Peritoneum (tissue), 1 donor: ENCODE results near the genes RMDN3, PPP1R14D and PLA2G4B.

DNA sequence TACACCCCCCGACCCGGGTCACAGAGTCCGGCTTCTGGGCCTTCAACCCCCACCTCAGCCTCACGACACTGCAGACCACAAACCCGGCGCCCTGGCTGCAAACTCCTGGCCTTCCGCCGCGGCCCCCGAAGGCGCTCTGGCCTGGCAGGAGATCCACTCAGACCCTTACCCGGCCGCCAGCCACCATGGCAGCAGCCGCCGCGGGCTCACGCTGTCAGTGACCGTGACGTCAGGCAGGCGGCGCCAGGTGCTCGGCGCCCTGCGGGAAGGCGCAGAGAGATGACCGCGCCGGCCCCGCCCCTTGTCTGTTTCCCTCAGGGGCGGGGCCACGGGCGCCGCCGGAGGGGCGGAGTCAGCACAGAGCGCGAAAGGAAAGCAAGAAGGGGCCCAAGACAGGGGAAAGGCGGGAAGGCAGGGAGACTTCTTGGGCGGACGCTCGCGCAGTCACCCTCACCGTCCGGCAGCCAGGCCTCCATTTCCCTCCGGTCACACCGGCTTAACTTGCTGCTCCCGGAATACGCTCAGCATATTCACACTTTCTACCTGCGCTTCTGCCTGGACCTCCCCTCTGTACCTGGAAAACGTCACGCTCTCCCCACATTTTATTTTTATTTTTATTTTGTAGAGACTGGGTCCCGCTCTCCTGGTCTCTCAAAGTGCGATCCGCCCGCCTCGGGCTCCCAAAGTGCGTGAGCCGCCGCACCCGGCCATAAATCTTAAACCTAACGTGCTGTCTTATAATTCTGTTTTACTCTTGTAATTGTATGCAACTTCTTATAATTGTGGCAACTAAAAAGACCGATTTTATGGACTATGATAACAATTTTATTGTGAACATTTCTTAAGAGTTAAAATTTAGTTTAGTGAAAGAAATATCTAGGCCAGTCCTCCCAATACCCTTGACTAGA lies at the start of gene RMDN3:
RMDN3 (minus strand) TSS at position 225 of the 908 bp plus-strand sequence.
- PRO-cap: bidirectional peak, plus-strand start at position 395 of the sequence, minus-strand start at position 219 of the sequence

DNA sequence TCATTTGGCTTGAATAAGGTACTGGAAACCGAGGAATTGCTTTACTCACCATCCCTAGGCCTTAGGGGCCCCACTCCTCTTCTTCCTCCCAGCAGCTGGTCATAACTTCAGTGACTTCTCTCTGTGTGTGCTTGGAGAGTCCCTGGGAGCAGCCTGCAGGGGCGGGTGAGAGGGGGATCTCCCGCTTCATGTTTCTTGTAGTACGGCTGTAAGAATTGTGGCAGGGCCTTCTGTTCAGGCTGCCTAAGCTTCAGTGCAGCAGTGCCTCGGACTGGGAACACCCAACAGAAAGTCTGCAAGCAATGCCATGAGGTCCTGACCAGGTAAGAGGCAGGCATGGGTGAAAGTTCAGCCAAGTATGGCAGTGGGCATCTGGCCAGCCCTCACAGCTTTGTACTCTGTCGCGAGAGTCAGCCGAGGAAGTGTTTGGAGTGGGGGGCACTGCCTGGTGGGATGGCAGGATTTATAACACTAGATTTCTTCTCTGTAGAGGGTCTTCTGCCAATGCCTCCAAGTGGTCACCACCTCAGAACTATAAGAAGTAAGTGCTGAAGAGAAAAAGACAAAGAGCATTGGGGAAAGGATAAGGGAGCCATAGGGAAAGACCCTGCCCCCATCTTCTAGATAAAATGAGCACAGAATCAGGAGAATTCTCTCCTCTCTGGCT lies 1.8 kb upstream of the DNAJC17 start:
- PRO-cap: no peak

DNA sequence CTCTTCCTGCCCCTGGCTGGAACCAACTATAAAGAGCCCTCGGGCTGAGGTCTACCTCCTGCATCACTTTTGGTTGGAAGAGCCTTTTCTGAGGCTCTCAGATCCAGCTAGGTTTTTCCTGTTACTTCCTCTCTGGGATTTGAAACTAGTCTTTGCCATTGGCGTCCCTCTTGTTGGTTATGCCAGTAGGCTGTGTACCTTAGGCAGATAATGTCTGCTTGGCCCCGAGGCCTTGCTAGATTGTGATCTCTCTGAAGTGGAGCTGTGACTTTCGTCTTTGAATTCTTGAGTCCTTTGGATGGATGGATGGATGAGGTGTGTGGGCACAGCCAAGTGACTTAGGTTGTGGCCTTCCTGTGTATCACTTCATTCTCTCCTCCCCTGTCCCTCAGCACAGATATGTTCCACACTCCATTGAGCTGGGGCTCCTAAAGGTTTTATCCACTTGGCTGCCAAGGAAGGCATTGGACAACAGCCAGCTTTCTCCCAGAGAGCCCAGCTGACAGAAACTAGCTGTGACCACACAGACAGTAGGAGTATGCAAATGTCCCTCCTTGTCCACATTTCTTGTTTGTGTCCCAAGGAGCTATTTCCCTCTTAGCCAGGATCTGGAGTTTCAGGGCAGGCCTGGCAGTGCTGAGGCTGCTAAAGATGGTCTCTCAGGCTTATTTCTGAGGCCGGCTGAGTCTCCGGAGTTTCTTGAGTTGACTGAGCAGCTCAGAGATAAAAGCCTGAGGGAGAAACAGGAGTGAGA lies 7.9 kb upstream of the DNAJC17 start:
- PRO-cap: no peak

DNA sequence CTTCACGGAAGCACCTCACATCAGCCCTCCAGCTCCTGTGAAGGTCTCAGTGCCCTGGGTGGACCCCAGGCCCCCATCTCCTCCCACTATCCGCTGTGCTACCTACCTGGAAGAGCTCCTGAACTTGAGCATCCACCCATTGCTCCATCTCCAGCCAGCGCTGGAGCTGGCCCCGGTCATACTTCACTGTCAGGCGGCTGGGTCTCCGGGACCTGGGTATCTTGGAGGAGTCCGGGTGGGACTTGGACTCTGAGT lies 300 bp downstream of the PPP1R14D start:
- PRO-cap: no peak

- PRO-cap: no peak
These were observed at the start of gene PPP1R14D for GRCh38 chr15:40828536-40829536. Gene PPP1R14D, minus strand, starts transcription at chr15:40828708.

- PRO-cap: no peak
These were observed 3.6 kb downstream of the SPINT1 start for GRCh38 chr15:40847361-40847927.

- PRO-cap: no peak
These were observed 3.5 kb upstream of the CHAC1 start for GRCh38 chr15:40949550-40950332.

DNA sequence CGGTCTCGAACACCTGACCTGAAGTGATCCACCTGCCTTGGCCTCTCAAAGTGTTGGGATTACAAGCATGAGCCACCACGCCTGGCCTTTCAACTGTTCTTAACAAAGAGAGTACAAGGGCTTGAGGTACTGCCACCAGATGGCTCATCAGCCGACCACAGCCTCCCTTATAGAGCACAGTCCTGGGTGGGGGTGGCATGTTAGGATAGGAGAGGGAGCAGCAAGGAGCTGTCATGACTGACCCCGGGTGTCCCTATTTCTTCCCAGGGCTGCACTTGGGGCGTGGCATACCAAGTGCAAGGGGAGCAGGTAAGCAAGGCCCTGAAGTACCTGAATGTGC lies 1.8 kb downstream of the CHAC1 start:
- PRO-cap: no peak

GRCh38 chr15:40987563-40988037 lies 34.3 kb downstream of the CHAC1 start:
- PRO-cap: no peak

GRCh38 chr15:41331769-41332196 lies 608 bp downstream of the OIP5 start:
- PRO-cap: no peak

DNA sequence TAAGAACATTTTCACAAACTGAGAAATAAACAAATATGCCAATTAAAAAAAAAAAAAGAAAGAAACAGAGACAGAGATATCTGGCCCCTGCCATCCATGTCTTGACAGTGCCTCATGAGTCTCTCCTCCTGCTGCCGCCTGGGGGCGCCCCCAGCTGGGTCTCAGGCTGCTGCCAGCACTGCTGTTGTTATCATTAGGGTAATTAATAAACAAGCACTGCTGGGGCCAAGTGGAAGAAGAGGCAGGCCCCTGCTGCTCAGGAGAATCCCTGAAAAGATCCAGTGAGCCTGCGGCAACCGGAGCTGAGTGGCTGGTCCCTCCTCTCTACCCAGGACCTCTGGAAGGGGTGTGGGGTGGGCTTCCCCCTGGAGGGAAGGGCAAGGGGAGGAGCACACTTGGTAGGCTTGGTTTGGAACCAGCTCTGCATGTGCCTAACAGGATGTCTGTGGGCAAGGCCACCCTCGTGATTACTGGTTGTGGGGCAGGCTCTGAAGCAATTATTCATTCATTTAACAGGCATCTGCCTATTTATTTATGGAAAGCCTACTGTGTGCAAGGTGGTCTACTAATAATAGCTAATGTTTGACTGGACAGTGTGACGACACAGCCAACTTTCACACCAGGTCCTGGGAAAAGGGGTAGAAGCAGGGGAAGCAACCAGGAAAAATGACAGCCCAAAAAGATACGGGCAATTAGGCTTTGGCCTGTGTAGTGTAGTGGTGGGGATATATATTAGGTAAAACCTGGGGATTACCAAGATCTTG lies 1.2 kb upstream of the TYRO3 start:
- PRO-cap: no peak

- PRO-cap: no peak
These were observed 5.5 kb downstream of the TYRO3 start for GRCh38 chr15:41564048-41565369.

- PRO-cap: no peak
These were observed 25.7 kb downstream of the TYRO3 start for GRCh38 chr15:41584643-41585104.

- PRO-cap: no peak
These were observed at the start of gene PLA2G4B for GRCh38 chr15:41838288-41839094. Gene PLA2G4B, plus strand, starts transcription at chr15:41838847.

DNA sequence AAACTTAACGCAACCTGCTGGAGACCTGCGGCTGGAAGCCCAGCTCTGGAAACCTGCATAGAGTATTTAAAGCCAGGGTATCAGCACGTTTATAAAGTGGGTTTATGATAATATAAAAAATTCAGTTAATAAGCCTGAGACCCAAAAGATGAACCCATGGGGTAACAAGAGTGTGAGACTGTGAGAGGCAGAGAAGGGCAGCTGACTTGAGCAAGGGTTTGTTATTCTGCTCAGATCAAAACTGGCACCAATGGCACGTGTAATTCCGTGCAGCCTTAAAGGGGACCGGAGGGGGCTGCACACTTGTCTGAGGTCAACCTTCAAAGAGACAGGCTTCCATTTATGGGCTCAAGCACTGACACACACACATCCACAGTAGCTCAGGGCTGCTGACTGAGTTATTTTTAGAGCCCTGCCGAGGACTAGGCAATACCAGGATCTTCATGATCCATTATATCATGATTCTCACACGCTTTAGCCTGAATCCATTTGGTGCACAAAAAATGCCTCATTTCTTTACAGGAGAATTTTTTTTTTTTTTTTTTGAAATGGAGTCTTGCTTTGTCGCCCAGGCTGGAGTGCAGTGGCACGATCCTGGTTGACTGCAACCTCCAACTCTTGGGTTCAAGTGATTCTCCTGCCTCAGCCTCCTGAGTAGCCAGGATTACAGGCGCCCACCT lies 20.5 kb upstream of the SPTBN5 start:
- PRO-cap: no peak

DNA sequence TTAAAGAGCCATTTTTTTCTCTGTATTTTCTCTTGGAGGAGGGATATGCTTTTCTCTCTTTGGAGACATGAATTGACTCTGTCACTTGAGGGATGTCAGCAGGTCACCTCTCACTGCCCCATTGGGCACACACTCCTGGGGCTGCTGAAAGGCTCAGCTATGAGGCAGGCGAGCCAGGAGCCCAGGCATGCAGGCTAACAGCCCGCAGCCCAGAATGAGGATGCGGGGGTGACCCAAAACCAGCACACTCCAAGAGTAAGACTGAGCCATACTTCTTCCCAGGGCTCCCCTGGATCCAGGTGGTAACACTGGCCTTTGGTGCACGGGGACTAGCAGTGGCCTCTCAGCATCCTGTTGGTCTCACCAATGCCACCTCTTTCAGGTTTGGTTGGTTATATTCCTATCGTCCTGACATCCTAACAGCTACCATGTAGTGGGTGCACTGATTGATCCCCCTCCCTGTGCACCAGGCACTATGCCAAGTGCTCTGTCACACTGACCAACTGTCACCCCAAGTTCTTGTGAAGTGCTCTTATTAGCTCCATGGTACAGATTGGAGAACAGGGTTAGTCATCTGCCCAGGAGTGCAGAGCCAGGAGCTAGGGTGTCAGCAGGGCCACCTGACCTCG lies 24.7 kb upstream of the SPTBN5 start:
- PRO-cap: no peak

GRCh38 chr15:41934580-41935356 lies 37.6 kb downstream of the EHD4 start:
- PRO-cap: no peak

DNA sequence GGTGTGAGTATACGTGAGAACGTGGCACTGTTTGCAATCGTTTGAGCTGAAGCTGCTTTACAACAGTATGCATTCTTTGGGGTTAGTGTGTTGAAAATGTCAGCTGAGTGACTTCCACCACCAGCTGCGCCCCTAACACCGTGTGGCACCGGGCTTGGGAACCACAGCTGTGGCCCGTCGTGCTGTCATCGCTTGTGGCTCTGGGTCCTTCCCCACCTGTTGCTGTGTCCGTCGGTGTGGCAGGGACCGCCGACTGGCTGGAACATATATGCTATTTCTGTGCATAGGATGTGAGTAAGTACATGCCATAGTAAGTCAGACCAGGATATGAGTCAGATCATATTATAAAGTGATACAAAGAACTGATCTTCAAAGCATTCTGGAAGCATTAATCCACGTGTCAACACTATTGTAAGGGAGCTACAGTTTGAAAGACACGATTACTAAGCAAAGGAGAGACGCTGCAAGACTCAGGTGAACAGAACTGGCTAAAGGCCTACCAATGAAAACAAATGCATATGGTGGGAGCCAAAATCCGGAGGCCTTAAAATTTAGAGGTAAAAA lies 31.9 kb downstream of the EHD4 start:
- PRO-cap: no peak

- PRO-cap: no peak
These were observed 2.4 kb downstream of the EHD4 start for GRCh38 chr15:41969543-41970704.

DNA sequence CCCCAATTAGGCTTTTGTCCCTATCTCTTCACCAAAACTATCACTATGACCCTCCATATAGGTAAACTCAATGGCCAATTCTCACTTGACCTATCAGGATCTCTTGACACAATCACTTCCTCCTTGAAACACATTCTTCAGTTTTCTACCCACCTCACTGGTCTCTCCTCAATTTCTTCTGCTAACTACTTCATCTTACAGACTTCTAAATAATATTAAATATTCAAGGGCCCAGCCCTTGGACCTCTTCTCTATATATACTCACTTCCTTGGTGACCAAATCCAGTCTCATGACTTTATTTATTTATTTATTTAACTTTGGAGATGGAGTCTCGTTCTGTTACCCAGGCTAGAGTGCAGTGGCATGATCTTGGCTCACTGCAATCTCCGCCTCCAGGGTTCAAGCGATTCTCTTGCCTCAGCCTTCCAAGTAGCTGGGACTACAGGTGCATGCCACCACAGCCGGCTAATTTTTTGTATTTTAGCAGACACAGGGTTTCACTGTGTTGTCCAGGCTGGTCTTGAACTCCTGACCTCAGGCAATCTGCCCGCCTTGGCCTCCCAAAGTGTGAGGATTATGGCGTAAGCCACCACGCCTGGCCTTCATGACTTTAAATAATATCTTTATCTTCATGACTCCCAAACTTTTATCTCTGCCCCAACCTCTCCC lies 26.8 kb upstream of the VPS39 start:
- PRO-cap: no peak